ENCODE measurements around the gene ABCD4.

GRCh38 chr14:73760644-73760967 lies 503 bp upstream of the MIDEAS start:
- PRO-cap: no peak

- PRO-cap: no peak
Measured at GRCh38 chr14:73850953-73851378, 665 bp upstream of the PTGR2 start.

DNA sequence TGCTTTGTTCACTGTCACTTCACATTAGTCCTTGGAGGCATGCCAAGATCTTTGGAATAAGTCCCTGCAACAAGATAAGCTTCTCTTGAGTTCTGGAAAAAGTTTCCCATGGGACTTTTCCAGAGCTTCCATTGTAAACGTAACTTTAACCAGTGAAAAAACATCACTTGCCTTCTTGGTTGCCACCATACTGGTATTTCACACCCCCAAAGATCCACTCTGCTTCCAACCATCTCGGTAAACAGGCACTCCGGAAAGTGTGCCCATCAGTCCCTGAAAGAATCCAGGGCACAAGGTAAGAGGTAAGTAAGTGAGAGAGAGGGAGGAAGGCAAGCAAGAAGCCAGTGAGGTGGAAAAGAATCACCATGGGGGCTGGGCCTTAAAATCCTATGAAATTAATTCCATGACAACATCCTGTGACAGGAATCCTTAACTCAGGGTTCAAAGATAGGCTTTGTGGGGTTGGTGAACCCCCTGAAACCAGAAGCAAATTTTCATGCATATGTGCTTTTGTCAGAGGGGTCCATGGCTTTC lies 23.7 kb downstream of the COQ6 start:
- PRO-cap: no peak

- PRO-cap: no peak
Measured at GRCh38 chr14:73976047-73976678, 26.1 kb downstream of the COQ6 start.

DNA sequence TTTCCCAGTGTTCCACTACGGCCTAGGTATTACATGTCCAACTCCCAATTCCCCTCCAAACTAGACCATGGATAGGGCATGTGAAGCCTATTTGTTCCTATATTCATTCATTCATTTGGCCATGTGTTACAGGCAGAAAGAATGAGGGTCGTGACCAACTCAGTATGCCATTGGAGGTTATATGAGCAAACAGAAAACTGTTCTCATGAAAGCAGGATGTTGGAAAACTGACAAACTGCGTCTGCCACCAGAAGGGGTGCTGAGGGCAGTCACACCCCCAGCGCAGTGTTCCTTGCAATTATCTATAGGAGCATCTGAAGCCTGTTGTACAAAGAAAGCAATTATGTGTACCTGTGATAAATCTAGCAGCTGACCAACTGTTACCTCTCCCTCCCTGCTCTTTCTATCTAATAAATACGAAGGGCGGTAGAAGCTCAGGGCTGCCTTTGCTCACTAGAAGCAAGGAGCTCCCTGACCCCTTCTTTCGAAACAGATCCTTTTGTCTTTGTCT lies 21.1 kb downstream of the ENTPD5 start:
- PRO-cap: no peak

DNA sequence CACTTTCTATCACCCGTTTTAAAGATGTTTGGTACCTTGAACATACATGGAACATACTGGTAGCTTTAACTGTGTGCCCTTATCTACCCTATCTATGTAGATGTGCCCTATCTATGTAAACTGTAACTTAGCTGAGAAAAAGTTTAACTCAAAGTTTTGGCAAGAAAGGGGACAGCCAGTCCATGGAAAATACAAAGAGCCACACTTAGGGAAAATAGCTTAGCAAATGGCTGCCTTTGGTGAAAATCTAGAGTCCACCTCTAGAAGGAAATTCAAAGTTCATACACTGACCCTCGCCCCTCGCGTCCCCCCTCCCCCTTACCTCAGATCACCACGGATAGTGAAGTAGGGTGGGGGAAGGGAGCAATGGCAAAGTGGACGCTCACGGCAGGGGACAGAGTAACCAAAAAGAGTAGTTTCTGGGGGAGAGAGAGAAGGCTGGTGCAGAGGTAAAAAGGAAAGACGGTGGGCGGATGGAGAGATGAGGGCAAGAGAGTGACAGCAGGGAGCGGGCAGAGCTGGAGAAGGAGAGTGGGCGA lies 625 bp downstream of the ALDH6A1 start:
- PRO-cap: bidirectional peak, plus-strand start at position 444 of the sequence, minus-strand start at position 456 of the sequence

DNA sequence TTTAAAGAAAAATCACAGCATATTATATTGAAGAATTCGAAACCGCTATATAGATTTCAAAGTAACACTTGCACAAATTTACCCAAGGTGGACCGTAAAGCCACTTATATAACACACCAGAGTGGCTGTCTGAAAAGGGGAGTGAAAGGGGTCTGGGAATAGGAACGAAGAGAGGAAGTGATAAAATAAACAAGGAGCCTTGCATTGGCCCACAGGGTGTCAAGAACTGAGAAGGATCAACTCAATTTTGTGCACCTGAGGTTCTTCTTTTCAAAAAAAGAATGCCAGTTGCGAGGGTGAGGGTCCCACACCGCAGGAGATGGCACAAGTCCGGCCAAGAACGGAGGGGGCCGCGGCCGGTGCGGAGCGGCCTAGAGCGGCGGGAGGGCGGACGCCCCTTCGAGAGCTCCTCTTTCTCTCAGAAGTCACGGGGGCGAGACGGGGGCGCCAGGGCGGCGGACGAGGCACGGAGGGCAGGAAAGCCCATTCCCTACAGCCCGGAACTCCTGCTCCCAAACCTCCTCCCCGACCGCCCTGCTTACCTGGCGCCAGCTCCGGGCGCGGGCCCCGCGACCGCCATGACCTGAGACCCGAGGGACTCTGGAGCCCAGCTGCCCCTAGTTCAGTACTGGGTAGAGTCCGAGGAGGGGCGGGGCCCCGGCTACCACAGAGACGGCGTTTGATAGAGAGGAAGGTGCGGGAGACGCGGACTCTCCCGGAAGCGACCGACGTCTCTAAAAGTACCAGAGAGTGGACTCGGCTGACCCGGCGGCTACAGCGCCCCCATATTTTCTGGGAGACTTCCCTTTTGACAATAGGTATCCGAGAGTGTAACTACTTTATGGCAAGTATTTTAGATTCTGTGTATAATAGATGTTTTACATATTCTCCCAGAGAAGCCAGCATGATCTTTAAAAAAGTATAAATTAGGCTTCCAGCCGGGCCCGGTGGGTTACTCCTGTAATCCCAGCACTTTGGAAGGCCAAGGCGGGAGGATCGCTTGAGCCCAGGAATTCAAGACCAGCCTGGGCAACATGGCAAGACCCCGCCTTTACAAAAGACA lies at the start of gene ABCD4:
Gene ABCD4 (minus strand): TSS at position 602 of the 1,063 bp plus-strand sequence.
- PRO-cap: unidirectional peak, plus-strand start at position 315 of the sequence; unidirectional peak, plus-strand start at position 362 of the sequence; unidirectional peak, plus-strand start at position 421 of the sequence; unidirectional peak, plus-strand start at position 476 of the sequence; bidirectional peak, plus-strand start at position 737 of the sequence, minus-strand start at position 602 of the sequence

GRCh38 chr14:74403465-74403818 lies 22.6 kb downstream of the SYNDIG1L start:
- PRO-cap: no peak

DNA sequence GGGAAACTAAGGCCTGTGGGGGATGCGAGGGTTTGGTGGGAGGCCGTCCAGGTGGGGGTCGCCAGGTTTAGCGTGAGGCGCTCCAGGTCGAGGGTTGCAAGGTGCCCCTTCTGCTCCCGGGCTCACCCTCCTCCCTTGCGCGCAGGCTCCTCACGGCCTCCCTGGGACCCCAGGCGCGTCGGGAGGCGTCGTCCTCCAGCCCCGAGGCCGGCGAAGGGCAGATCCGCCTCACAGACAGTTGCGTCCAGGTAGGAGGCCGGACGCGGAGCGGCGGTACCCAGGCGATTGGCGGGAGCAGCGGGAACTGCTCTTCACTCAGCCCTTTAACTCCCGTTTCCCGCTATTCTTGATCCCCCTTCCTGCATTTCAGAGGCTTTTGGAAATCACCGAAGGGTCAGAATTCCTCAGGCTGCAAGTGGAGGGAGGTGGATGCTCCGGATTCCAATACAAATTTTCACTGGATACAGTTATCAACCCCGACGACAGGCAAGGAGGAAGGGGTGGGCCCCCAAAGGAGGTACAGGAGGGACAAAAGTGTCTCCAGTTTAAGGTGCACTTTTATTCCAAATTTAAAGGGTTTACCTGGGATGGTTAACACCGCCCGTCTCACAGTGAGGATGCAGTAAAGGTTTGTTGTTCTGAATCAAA lies 464 bp downstream of the ISCA2 start:
- PRO-cap: bidirectional peak, plus-strand start at position 231 of the sequence, minus-strand start at position 306 of the sequence

- PRO-cap: no peak
Measured at GRCh38 chr14:74510528-74511360, 17.2 kb downstream of the ISCA2 start.

- PRO-cap: no peak
Measured at GRCh38 chr14:74514547-74515069, 21.0 kb downstream of the ISCA2 start.

GRCh38 chr14:74573436-74574063 lies 38.5 kb downstream of the LTBP2 start:
- PRO-cap: no peak

GRCh38 chr14:74653485-74653752 lies 41.4 kb upstream of the LTBP2 start:
- PRO-cap: no peak

DNA sequence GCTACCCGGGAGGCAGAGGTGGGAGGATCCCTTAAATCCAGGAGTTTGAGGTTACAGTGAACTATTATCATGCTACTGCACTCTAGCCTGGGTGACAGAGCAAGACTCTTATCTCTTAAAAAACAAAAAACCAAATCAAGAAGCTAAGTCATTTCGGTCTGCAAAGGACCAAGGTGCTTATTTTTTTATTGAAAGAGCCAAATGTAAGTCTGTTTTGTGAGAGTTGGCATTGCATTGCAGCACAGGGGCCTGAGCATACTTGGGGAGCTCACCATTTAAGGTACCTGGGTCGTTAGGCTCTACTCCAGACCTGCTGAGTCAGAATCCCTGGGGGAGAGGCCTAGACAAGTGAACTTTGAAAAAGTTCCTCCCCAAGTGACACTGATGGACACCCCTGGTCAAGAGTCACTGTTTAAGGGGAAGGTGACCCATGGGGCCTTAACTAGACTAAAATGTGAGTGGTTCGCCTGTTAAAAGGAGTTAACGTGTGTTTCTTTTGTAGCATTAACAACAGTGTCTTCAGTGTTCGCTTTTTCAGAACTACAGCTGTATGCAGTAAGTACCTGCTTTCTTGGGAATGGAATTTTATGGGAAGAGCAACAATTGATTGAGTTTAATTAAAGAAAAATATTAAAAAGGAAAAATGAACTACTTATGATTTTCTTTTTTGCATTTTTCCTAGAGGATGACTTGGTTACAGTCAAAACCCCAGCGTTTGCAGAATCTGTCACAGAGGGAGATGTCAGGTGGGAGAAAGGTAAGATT lies 7.1 kb downstream of the DLST start:
- PRO-cap: no peak

DNA sequence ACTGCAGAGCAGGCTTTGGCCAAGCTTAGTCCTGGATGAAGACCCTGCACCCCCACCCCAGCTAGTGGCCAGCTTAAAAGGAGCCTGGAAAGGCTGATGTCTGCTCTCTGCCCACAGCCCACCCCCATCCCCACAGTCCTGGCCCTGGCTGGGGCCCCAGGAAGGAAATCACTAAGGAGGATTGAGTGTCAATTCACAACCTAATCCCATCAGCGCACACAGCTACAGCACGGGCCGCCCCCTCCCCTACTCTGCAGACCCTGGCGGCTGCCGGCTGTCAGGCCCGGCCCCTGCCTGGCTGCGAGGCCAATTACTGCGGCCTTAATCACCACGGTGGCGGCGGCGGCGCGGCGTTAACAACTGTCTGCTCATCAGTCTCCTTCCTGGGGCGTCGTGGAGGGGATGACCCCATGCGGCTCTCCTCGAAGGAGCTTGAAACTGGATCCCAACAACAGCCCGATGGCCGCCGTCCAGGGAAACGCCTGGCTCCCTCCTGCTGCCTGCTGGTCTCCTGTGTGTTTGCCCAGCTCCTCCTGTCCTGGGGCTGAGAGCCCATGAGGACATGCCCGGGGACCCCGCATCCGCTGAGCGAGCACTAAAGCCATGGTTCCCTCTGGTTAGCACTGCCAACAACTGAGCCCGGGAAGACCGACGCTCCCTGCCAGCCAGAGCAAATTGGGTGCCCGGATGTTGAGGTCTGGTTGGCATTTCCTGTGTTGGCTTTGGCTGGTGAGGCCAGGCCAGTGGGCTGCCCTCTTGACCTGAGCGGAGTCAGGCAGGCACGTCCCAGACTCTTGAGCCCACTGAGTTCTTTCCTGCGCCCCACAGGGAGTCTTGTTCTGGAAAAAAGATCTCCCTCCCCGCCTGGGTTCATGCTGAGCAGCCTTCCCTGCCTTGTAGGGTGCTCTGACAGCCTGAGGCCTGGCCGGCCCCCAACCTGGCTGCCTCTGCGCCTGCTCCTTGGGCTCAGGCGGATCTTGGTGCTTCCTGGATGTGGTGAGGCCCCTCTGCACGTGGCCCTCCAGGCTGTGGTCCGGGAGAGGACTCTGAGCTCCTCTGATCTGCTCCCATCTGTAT lies 21.8 kb upstream of the EIF2B2 start:
- PRO-cap: unidirectional peak, plus-strand start at position 374 of the sequence

DNA sequence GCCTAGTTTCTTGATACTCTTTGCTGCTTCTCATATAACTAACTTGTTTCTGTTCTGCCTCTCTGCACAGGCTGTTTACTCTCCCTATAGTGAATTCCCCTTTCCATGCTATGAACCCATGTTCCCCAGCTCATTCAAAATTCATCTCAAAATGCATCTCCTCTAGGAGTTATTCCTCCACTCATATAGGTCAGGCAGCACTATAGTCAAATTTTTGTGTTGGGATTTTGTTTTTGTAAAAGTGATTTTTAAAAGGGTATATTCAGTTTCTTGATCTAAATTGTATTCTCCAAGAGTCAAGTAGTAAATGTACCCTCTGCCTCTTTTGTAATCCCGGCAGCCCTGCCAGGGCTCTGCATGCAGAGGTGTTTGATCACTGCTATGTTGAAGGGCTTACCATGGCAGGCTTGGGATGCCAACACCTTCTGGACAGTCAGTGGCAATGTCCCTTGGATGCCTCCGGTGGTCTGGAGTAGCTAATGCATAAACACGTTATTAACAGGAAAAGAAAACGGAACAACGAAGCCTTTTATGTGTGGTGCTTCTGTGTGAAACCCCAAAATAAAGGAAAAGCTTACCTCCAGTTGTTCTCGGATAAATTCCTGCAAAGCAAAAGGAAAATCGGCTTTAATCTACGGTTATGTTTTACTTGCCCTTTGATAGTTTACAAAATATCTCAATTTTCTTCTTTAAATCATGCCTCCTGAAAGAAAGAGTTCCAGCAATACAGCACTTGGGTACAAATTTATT lies 19.9 kb downstream of the EIF2B2 start:
- PRO-cap: no peak

- PRO-cap: no peak
Measured at GRCh38 chr14:75037055-75037437, 14.2 kb downstream of the MLH3 start.

DNA sequence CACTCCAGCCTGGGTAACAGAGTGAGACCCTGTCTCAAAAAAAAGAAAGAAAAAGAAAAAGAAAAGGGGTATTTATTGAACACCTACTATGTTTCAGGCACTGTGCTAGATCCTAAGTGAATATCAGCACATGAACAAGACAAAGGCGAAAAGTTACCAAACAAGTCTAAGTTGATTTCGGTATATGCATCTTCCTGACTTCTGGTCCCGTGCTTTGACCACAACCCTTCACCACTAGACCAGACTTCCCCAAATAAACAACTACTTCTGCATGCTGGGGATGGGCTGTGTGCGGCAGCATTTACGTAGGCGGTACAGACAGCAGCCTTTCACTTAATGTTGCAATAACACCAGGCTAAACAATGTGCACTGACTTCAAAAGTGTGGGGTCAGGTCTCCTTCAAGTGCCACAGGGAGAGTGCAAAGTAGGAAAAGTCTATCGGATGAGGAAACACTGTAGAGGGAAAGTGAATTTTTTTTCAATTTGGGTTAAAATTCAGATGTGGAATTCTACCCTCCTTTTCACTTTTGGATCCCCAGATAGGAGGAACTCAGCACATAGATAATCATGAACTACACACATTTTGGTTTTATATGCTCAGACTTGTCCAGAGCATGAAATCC lies 3.8 kb upstream of the FOS start:
- PRO-cap: no peak

DNA sequence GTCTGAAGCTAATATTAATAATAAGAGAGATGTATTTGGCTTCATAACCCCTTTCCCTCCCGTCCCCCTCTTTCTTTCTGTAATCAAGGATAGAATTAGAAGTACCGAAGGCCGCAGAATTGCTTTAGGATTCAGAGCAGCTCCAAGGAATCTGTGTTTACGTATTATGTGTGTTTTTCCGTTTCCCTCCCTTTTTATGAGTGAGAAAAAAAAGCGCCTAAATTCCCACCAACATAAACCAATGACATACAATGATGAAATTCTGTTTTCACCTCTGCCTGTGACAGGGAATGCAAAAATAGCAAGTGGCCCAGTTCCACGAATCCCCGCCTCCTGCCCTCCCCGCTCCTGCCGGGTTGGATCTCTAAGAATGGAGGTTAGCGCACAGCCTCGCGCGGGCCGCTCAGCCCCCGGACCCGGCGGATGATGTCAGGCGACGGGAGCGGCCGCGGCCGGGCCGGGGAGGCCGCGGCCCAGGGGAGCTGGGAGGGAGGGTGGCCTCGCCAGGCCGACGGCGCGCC lies 1.9 kb upstream of the FOS start:
- PRO-cap: bidirectional peak, plus-strand start outside the sequence, minus-strand start at position 365 of the sequence

DNA sequence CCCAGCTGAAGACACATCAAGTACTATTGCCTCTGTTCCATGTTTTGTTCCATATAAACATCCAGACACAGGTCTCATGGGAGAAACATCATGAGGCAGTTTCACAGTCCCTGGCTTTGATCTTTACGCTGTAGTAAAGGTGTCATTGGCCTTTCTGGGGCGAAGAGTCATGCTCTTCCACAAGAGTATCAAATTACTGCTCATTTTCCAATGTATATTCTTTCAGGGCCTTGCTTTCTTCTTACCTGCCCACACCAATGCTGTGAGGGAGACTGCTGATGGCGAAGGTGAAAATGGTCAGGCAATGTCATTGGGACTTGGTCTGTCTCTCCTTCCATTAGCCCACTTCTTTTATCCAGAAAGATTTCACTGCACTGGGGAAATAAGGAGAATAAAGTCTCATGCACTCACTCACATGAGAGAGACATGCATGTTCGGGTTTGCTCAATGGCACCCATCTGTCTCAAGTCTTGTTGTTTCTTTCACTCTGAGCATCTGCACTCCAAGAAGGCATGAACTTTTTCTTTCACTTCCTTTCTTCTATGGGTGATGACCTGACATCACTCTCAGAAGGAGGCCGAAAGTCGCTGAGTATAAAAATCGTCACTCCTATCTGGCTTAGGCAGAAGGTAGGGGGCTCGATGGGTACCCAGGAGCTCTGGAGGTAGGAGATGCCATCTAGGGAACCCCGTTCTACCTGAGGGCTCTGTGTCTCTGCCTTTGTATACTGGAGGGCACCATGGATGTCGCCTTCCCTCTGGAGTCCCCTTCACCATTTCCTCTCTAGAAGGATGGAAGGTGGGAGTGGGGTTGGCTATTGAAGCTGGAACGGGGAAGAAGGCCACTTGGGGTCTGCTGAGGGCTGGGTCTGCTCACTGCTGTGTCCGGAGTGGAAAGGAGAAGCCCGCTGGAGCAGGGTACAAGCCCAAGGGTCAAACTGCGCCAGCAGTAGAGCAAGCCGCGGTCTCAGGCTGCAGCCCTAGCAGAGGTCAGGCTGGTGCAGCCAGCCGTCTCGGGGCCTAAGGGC lies 1.2 kb upstream of the JDP2 start:
- PRO-cap: no peak